Measurements from ENCODE around the genes NR4A3, INVS and BAAT.

GRCh38 chr9:98790059-98790813 is 6.1 kb downstream of the ANKS6 start:
- RRBS: 96% methylated on average over 3 of the region's 28 CpGs

DNA sequence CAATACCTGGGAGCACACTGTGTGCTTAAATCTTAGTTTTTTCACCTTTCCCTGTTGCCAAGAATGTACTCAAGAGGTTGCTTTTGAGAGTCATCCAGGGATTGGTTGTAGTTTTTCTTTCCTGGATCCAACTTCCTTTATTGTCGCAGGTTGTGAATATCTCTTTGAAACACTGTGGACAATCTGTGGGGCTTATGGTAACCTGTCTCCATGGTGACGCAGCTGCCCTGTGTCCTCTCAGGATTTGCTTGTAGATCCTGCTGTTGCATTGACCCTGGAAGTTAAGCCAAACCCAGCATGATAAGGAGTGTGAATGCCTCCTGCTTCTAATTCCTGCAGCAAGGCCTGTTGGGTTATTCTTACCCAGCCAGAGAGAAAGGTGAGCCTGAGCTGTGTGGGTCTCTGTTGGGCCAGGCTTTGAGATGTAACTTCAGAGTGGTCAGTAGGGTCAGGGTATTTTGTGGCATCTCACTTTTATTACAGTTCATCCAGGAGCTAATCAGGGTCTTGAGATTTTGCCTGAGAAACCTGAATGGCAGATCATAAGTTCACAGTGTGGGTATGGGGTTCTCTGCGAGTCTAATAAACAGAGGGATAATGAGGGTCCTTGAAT is 2.3 kb downstream of the GALNT12 start:
- RRBS: no CpG with 5 or more reads among the region's 3 CpGs

- RRBS: no CpG with 5 or more reads among the region's 2 CpGs
Measured at GRCh38 chr9:98810260-98810809, 2.9 kb downstream of the GALNT12 start.

- RRBS: no CpG with 5 or more reads among the region's 2 CpGs
Measured at GRCh38 chr9:98848331-98848693, 40.8 kb downstream of the GALNT12 start.

DNA sequence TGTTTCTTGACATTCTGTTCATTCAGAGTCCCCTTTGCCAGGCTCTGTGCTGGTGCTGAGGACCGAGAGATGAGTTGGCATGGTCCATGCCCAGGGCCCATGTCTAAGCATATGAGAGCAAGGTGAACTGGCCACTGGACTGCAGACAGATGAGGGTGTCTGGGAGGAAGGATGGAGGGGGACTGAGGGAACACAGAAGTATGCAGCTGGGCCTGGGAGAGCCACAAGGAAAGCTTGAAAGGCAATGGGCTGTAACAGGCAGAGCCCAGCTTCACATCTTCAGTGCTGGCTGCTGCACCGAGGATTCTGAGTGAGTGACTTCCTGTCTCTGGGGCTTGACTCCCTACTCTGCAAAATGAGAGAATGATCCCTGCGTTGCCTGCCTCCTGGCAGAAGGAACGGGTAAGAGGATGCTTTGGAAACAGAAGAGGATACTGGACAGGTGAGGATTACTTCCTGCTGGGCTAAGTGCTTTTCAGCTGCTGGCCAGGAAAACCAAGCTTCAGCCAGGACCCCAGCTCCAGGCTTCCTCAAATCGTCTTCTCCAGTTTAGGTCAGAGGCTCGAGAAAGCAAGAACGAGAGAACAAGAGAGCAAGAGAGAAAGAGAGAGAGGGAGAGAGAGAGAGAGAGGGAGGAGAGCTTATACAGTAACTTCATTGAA is 29.1 kb downstream of the COL15A1 start:
- RRBS: no CpG with 5 or more reads among the region's 7 CpGs

DNA sequence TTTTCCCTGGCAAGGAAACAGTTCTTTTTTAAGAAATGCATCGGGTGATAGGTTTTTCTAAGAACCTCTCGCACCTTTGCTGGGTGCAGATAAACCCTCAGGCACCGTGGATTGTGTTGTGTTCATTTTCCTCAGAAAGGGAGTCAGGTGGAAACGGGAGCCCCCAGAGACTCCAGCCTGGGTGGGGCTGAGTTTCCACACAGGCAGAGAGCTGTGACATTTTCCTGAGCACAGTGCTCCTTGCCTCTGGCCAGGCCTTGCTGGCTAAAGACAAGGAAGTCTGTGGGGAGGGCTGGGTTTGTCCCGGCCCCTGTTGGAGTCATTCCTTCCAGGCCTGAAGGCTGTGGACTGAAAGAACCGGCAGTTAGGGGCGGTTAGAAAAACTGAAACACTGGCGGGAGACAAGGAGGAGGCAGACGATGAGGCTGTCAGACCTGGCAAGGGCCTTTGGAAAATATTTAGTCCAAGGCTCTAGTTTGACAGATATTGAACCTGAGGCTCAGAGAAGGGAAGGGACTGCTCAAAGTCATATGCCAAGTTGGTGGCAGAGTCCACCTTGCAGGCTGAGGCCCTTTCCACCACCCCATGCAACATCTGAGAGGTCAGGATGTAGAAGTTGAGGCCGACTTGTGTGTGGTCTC is 29.9 kb downstream of the COL15A1 start:
- RRBS: 40% methylated on average over 1 of the region's 10 CpGs

- RRBS: no CpG with 5 or more reads among the region's 7 CpGs
Measured at GRCh38 chr9:99024754-99025520, 80.0 kb upstream of the TGFBR1 start.

- RRBS: no CpG with 5 or more reads among the region's 7 CpGs
Measured at GRCh38 chr9:99057770-99058612, 46.9 kb upstream of the TGFBR1 start.

GRCh38 chr9:99109548-99109972 is 4.6 kb downstream of the TGFBR1 start:
- RRBS: no CpG with 5 or more reads among the region's 3 CpGs

- RRBS: no CpG with 5 or more reads among the region's 3 CpGs
Measured at GRCh38 chr9:99149134-99149765, 44.3 kb downstream of the TGFBR1 start.

GRCh38 chr9:99151410-99151896 is 46.5 kb downstream of the TGFBR1 start:
- RRBS: no CpG with 5 or more reads among the region's 2 CpGs

DNA sequence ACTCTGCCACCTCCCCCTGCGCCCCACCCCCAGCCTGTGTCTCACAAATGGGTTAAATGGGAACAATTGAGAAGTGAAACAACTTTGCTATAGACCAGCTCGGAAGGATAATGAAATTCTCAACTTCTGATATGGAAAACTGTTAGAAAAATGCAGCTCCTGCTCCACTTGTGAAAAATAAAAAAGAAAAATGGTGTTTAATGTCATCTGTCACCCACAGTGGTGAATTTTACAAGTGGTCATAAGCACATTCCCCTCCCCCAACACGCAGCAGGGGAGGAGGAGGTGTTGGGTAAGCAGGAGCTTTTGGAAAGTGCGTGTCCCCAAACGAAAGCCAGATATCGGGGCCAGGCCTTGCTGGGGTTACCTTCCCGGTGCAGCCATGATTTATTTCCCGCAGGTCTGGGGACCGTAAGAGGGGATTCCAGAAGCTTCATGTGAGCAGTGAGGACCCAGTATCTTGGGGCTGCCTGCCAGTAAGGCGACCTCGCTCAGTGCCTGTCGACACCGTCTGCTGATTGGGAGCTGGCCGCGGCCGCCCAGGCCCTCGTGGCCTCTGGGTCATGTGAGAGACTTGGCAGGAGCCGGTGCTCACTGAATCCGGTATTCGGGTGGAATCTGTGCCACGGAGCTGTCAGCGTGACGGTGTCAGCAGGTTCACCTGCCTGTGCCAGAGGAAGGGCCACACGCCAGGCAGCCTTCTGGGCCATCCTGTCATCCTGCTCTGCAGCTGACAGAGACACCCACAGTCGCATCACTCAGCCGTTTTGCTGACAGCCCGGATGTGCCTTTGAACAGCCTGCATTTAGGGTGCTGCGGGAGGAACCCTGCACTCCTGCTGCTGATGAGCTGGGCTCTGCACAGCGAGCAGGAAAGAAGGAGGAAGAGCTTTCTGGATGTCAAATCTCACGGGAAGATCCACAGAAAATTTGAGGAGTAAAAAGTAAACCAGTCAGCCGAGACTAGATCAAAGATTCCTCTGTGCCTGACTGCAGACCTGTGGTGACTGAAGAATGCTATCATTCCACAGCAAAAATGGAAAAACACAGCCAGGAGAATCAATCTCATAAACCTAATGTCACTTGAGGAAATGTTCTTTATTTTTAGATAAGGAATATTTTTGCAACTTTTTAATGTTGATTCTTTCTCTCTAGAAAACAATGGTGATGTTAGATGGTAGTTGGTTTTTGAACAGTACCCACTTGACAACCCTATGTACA is 37.4 kb downstream of the SEC61B start:
- RRBS: no CpG with 5 or more reads among the region's 31 CpGs

DNA sequence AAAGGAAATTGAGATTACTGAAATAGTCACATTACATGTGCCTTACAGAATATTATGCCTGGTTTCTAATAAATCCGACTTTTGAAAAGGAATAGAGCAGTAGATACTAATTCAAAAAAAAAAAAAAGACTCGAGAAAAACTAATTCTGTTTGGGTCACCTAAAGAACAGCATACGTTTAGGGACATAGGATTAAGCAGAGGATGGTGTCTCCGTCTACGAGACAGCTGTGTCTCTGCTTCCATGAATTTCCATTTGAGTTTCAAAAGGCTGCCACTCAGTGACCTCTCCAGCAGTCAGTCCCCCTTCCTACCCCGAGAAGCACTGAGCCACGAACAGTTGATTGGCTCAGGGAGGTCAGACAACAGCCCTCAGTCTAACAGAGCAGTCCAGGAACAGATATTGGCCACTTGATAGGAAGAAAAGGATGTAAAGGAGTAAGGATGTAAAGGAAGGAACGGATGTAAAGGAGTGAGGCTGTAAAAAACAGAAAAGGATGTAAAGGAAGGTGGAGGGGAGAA is 3.3 kb upstream of the NR4A3 start:
- RRBS: no CpG with 5 or more reads among the region's 8 CpGs

- RRBS: 2% methylated on average over 25 of the region's 45 CpGs
Measured at GRCh38 chr9:99819009-99819800, 2.5 kb upstream of the NR4A3 start.

- RRBS: 3% methylated on average over 7 of the region's 102 CpGs
Measured at GRCh38 chr9:99821409-99822479, at the start of gene NR4A3. Gene NR4A3 (plus strand): TSS chr9:99821885.

GRCh38 chr9:99931310-99931918 is 25.0 kb downstream of the STX17 start:
- RRBS: no CpG with 5 or more reads among the region's 3 CpGs

GRCh38 chr9:100099053-100100125 is at the start of gene INVS:
Gene INVS (plus strand): TSS chr9:100099243.
- RRBS: 2% methylated on average over 4 of the region's 54 CpGs

GRCh38 chr9:100473226-100473879 is 404 bp downstream of the TMEFF1 start:
- RRBS: 1% methylated on average over 79 of the region's 94 CpGs

DNA sequence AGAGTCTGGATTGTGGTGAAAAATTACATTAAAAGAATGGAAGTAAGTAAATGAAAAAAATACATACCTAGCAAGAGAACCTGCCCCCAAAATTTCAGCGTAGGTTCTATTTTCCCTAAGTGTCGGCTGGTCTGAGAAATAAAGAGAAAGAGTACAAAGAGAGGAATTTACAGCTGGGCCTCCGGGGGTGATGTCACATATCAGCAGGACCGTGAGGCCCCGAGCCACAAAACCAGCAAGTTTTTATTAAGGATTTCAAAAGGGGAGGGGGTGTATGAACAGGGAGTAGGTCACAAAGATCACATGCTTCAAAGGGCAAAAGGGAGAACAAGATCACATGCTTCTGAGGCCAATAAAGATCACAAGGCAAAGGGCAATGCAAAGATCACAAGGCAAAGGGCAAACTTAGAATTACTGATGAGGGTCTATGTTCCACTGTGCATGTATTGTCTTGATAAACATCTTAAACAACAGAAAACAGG is at the start of gene BAAT:
Gene BAAT (minus strand): TSS at position 219 of the 482 bp plus-strand sequence.
- RRBS: no CpG with 5 or more reads among the region's 5 CpGs

Data from AG10803 (cell line).